Heart right ventricle (tissue), 2 donors: ENCODE results near the genes RTBDN, CALR and NANOS3.

DNA sequence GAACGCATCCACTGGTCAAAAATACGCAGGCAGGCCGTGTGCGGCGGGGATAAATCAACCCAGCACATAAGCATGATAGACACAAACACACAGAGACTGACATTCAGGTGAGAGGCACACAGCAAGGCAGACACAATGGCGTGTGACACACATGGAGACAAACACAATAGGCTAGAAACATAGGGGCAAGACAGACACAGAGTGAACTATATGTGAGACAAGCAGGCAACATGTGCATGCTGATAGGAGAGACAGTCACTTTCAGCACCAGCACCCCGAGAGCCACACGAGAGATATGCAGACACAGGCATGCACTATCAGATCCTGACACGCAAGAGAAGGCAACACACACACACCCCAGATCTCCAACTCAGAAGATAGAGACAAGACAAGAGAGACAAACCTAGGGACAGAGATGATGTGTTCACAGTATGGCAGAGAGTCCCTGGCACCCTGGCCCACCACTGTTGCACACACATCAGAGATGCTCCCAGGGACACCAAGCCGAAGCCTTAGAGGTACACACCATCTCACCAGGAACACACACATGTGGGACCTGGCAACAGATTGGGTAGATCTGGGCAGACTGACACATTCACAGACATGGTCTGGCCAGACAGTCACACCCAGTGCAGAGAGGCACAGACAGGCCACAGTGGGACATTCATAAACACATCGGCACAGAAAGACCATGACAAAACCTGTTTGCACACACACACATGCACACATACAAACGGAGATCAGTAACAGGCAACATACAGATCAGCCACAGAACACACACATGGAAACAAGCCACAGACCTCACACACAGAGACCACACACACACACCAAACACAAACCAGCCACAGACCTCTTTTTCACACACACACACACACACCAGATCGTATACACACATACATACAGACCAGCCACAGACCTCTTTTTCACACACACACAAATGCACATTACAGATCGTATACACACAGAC is 6.6 kb upstream of the JUNB start:
- PRO-cap, 2 experiments, result no peak in any of the 2 experiments

- PRO-cap, 2 experiments, result no peak in any of the 2 experiments
Observed at GRCh38 chr19:12799736-12800706, 1.6 kb downstream of the PRDX2 start.

DNA sequence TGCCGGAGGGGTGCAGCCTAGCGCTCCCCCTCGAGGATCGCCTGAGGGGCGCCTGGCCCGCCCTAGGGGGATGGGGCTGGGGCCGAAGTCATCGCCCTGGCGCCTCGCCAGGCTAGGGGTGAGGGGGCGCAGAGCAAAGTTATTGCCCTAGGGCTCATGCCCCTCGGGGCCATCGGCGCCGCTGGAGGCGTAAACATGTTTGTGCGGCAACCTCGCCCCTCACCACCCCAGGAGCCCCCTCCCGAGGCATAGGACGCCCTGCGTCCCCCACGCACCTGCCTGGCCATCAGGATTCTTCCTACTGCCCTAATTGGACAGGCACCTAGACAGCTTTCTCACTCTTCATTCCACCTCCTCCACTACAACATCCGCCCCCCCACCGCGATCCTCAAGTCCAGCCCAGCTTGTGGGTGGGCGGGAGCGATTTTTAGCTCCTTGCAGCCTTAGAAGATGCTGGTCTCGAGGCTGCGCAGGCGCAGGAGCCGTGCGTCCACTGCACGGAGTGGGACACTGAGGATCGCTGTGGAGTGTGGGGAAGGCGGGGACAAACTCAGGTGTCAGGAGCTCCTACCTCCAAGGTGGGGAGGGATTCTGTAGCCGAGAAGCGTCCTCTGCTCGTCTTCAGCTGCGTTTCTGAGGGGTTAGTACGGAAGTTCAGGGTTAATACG is at the start of gene RTBDN:
Gene RTBDN (minus strand): TSS at position 366 of the 668 bp plus-strand sequence.
- PRO-cap, 2 experiments, result no peak in any of the 2 experiments

DNA sequence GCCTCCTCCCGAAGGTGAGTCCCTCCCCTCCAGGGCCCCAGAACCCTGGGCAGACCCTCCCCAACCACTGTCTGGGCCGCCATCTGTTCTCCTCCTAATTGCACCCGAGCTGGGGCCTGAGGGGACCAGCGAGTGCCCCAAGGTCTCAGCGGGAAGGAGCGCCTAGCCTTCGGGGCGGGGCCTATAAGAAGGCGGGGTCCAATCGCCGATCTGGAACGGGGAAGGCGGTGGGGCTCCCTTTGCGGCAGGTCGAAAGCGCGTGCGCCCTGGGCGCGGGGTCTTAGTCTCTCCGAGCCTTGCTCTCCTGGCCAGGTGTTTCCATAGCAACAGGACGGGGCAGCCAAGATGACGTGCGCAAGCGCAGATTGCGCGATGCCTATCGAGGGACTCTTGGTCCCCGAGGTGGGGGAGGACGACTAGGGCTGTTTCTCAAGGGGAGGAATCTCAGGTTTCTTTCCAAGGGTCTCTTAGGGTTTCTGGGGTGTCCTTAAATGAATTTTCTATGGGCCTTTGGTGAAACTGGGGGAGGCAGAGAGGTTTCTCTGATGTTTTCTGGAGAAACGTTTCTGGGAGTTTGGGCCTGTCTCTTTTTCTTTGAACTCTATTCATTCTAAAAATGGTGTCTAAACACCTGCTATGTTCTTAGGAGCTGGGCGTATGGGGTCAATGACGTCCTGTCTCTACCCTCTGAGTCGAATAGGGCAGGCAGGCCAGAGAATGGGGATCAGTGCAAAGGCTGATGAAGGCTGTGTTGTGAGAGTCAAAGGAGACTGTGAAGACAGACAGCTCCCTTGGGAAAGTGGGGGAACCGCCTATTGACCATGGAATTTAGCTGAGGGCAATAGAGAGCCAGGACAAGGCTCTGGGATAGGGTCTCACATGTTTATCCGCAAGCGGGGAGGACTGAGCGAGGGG is 3.0 kb downstream of the MAST1 start:
- PRO-cap, 2 experiments, result no peak in any of the 2 experiments

GRCh38 chr19:12938548-12938923 is at the start of gene CALR:
TSS of gene CALR (plus strand) at chr19:12938609.
- PRO-cap, 2 experiments, result peak in 2 of 2 experiments; most common plus-strand start chr19:12938609 (in 2)

GRCh38 chr19:12995731-12996545 is 663 bp downstream of the NFIX start:
- PRO-cap, 2 experiments, result peak in 2 of 2 experiments; most common plus-strand start chr19:12995962 (in 1); most common minus-strand start chr19:12995839 (in 2)

DNA sequence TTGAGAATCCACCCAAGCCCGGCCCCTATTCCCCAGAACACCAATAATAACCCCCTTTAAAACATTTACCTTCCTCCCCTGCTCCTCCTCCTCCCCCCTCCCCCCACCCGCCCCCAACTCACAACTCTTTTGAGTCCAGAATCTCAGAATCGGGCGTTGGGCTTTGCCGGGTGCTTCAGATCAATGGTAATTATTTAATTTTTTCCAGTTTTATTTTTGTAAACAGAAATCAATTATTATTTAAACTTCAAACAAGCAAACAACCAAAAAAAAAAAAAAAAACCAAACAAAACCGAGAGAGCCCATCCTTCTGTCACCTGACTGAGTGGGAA is 28.5 kb downstream of the NFIX start:
- PRO-cap, 2 experiments, result no peak in any of the 2 experiments

- PRO-cap, 2 experiments, result no peak in any of the 2 experiments
Observed at GRCh38 chr19:13026938-13027699, 31.8 kb downstream of the NFIX start.

DNA sequence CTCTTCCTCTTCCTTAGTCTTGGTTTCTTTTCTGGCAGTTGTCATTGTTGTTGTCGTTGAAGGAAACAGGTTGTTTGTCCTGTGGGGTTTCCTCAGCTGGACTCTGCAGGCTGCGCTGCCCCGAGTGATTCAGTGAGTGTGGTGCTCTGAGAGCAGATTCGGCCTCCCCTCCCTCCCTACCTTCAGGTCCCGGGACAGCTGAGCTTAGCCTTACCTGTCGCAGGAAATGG is 34.1 kb downstream of the NFIX start:
- PRO-cap, 2 experiments, result no peak in any of the 2 experiments

DNA sequence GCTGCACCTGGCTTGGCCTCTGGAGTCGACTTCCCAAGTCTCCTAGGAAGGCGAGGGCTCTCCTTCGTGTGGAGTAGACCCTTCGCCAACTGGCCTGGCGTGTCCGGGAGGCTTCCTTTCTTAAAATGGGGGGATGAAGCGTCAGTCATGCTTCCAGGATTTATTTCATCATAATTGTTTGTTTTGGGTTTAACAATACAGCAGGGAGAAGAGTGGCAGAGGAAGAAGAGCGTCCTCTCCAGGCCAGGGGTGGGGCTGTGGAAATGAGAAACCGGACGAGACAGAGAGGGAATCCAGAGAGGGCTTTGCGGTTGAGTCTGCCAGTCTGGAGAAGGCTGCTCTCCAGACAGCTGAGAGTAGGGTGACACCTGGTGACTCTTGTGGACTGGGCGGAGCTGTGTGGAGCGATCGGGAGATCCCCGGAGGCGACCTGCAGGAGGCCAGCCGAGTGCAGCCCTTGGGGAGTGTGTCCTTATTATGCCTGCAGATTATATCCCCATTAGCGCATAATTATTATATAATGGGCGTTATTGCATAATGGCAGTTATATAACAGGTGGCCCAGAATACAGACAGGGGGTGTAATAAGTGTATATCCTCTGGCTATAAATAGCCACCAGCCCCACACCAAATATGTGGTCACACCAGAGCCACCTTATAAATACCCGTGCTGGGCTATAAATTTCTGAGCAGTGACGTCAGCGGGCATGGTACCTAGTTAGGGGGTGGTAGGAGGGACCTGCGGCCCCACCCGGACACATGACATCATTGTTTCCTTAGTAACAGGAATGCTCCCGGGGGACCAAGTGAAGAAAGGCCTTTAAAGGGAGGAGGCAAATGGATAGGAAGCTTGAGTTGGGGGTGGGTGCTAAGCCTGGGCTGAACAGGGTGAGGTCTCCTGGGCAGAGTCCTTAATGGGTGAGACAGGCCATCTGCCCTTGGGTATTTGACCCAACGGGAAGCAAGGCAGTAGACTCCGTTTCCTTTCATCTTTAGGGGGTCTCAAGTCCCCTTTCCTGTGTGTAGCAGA is 41.2 kb downstream of the NFIX start:
- PRO-cap, 2 experiments, result peak in 2 of 2 experiments; most common plus-strand start position 852 of the sequence (in 2)

DNA sequence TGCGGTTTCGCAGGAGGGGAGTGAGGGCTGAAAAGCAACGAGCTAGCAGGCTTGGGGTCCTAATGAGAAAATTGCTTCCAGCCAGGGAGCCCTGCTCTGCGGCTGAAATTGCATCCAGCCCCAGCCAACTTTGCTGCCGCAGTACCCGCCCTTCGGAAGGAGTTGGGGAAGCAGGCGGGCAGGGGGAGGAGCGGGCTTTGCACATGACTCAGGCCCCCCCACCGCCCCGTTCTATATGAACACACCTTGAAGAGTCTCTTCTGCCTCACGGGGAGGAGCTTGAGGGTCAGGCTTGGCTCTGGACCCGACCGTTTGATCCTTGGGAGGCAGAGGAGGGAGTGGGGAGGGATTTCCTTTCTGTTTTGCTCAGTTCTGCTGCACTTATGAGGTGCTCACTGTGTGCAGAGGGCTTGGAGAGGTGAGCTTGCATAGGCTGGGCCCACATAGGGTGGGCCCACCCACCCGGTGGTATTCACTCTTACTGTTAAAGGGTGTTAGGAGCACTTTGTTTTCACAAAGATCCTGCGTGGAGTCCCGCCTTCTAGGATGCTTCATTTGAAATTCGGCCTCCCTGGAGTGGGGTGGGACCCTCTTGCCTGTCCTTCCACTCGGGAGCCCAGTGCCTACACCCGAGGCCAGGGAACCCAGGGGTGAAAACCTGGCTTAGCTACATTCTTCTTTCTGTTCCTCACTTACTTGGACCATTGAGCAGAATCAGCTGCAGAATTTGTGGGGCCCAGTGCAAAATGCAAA is 46.5 kb downstream of the LYL1 start:
- PRO-cap, 2 experiments, result peak in 2 of 2 experiments; most common plus-strand start position 263 of the sequence (in 2); most common minus-strand start position 143 of the sequence (in 2)

DNA sequence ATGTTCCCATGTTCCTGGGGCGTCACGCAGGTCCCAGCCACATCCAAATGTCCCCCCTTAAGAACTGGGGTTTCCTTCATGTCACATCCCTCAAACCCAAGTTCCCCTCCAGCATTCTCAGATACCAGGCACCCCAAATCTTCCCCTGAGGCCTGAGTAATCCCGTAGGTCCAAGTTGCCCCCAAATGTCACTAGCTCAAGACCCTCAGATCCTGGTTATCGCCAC is 38.6 kb downstream of the ZSWIM4 start:
- PRO-cap, 2 experiments, result no peak in any of the 2 experiments

- PRO-cap, 2 experiments, result no peak in any of the 2 experiments
Observed at GRCh38 chr19:13834667-13835089, 39.4 kb downstream of the ZSWIM4 start.

DNA sequence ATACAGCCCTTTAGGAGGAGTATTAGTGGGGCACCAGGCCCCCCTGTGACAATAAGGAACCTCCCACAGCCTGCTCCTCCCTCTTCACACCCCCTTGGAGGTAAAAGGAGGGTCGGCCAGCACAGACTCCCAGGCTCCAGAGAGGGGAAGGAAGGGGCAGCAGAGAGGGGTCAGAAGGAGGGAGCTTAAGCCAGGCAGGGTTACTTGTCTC is at the start of gene NANOS3:
Gene NANOS3 (plus strand): TSS at position 132 of the 211 bp plus-strand sequence.
- PRO-cap, 2 experiments, result no peak in any of the 2 experiments

GRCh38 chr19:13886752-13887630 is 10.1 kb downstream of the NANOS3 start:
- PRO-cap, 2 experiments, result no peak in any of the 2 experiments

DNA sequence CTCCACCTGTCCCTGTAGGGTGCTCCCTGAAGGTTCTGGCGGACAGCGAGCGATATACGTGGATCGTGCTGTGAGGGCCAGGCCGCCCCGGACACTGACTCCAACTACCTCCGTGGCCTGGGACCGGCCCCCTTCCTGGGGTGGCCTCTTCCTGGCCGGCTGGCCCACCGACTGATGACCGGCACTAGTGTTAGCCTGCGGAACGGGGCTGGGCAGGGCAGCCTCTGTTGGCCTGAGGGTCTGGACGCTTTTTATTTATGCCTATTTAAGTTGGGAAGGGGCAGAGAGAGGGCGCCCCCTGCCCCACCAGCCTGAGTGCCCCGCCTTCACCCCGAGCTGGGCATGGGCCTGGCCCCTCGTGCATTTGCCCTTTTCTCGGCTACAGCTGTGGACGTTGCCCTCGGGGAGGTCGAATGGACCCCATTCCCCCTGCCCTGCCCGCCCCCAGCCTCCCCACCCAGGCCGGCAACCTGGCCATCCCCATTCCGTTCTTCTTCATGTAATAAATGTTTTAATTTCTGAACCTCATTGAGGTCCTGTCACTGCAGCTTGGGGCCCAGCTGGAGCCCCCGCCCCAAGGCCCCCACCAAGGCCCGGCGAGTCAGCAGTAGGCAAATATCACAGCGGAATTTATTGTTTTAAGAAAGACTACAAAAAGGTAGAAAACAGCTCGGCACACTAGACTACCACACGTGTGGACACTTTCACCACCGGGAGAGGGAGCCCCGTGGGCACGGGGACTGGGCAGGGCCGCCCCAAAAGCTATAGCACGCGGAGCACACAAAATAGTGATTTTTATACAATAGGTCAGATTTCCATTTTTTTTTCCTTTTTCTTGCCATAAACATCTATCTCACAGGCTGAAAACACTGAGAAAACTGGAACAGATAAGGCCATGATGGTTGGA is 8.9 kb downstream of the DCAF15 start:
- PRO-cap, 2 experiments, result no peak in any of the 2 experiments

- PRO-cap, 2 experiments, result peak in 2 of 2 experiments; most common plus-strand start chr19:13978616 (in 2); most common minus-strand start chr19:13978420 (in 2)
Observed at GRCh38 chr19:13978167-13979275, 26.2 kb downstream of the DCAF15 start.

DNA sequence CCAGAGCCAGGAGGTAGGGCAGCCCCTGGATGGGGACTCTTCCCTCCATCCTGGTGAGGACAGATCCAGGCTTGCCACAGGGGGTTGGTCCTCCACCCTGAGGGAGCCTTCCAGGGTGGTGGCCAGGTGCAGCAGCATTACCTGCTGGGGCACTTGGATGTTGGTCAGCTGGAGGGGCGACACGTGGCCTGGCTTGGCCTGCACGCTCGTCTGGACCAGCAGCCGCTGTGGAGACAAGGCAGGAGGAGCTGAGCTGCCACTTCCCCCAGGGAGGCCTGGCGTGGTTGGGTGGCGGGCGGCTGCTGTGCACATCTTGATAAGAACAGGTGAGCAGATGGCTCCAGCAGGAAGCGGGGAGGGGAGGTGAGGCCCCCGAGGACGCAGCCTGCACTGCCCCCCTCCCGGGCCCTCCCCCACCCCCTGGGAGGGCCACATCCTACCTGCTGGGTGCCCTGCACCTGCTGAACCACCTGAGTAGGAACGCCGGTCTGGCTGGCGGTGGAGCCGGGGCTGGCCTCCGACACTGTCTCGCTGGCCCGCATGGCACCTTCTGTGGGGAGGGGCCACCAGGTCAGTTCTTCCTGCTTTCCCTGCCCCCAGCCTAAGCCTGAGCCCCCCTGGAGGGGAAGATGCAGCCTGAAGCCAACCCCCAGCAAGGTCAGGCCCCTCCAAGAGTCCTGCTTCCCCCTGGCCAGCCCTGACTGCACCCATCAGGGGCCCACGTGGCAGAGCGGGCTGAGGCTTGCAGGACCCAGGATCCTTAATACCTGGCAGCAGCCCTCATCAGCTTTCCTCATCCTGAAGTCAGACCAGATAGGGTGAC is 22.9 kb downstream of the RFX1 start:
- PRO-cap, 2 experiments, result no peak in any of the 2 experiments

- PRO-cap, 2 experiments, result no peak in any of the 2 experiments
Observed at GRCh38 chr19:14006068-14006181, 195 bp downstream of the RFX1 start.

DNA sequence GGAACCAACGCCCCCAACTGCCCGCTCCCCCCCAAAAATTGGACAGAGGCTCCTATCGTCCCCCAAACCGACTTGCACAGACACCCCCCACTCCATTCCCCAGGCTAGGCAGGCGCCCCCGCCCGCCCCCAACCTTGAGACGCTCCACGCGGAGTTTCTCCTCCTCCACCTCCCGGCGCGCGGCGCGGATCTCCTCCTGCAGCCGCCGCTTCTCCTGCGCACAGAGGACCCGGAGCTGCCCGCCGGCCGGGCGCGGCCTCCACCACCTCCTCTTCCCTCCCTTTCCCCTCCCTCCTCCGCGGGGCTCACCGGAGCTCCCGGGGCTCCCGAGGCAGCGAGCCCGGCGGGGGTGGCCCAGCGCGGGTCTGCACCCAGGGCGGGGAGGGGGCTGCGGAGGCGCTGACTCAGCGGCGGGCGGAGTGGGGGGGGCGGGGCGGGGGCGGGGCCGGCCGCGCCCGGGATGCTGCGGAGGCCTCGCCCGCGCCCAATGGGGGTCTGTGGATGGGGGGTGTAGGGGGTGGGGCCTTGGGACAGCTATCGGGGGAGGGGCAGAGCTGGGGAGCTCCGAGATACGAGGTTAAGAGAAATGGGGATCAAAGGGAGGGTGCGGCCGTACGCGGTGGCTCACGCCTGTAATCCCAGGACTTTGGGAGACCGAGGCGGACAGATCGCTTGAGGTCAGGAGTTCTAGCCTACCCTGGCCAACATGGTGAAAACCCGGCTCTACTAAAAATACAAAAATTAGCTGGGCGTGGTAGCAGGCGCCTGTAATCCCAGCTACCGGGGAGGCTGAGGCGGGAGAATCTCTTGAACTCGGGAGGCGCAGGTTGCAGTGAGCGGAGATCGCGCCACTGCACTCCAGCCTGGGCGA is 4.4 kb downstream of the PALM3 start:
- PRO-cap, 2 experiments, result no peak in any of the 2 experiments